M059J (cell line): ENCODE results near the gene USP6NL.

DNA sequence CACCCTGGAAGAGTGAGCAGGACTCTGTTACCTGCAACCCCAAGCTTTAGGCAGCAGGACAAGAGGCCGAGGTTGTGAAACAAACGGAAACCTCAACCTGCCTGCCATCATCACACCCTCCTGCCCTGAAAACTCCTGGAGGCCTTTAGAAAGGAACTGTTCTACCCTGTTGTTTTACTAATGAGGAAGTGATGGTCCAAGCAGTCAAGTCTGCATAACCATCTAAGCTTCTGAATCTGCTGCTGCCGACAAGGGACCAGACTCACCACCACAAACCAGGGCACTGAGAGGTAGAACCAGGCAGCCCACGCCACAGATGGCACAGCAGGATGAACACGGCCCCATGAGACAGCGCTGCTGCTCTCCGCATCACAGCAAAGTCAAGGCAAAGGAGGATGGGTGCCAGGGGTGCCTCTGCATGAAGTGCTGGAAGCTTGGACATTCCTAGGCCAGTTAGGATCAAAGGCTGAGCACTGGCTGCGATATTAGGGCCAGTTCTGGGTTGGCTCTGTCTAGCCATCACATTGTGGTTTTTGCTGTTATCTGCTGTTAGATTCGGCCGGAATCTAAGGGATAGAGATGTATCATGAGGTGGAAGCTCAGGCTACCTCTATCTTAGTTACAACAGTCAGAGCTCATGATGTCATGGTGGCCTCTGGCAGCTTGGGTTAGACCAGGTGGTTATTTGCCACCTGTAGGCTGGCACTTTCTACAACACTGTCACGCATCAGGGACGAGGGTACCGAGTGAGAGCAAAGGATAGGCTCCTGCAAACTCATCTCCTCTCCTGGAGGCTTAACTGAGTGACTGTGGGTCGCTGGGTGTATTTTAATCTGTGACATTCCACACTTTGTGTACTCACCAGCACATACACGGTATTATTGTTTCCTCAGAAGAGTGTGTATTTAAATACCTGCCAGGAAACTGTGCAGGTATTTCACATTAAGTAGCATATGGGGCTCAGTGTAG lies 209.7 kb downstream of the CELF2 start:
- RAMPAGE, long total RNA = no peak

- RAMPAGE, long total RNA = no peak
Observed at GRCh38 chr10:11238260-11238840, 220.7 kb downstream of the CELF2 start.

GRCh38 chr10:11284575-11285582 lies 267.2 kb downstream of the CELF2 start:
- RAMPAGE, long total RNA = no peak

DNA sequence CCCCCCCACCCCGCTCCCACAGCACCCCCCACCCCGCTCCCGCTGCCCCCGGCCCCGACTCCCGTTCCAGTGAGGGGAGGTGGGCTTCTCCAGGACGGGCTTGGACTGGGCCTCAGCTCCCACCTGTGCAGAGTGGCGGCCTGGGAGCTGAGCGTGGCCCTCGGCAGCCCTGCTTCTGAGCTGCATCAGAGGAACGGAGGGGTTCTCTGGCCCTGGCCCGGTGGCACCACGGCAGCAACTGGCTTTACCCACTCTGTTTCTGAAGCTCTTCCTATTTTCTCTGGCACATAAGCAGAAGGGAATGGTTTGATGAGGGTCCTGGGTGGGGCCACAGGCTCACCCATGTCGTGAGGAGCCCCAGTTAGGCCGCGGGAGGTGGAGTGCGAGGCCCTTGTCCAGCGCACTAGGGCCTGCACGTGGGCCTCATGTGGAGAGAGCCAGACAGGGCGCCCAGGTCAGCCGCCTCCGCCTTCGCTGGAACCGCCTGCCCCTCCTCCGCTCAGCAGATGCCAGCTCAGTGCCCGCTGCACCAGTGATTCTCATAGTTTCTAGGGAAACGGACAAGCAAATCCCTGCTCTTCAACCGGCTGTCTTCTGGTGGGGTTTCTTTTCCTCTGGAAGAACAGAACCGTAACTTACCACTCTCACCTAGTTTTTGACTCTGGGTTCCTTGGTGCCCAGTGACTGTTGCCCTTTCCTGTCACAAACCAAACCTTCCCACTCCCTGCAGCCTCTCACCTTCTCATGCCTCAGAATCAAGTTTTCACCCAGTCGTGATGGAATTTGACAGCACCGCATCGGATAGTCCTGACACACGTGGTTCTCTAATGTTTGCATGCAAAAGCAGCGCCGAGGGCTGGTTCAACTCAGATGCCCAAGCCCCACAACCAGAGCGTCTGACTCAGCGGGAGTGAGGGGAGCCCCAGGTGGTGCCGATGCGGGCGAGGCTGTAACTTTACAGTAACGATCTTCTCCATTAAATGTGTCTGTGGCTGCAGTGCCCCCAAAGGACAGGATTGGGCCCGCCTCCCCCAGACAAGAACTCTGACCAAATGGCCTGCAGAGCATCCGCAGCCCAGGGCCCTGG lies 284.2 kb downstream of the CELF2 start:
- RAMPAGE, long total RNA = no peak

DNA sequence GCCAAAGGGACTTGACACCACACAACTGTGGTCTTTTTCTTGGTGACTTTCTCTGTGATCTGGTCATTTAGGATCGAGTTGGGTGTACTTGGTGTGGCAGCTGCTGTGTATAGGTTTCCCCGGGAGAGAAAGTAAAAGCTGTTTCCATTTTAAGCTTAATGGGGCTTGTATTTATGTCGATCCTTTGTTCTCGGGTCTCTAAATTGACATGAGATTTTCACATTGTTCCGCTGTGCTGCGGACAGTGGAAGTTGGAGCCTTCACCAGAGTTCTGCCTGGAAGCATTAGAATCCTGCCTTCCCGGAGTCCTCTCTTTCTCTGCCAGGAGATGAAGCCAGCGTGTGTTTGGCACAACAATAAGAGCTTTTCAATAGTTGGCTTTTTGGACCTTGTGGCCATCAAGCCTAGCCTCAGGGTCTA lies 284.9 kb downstream of the CELF2 start:
- RAMPAGE, long total RNA = no peak

DNA sequence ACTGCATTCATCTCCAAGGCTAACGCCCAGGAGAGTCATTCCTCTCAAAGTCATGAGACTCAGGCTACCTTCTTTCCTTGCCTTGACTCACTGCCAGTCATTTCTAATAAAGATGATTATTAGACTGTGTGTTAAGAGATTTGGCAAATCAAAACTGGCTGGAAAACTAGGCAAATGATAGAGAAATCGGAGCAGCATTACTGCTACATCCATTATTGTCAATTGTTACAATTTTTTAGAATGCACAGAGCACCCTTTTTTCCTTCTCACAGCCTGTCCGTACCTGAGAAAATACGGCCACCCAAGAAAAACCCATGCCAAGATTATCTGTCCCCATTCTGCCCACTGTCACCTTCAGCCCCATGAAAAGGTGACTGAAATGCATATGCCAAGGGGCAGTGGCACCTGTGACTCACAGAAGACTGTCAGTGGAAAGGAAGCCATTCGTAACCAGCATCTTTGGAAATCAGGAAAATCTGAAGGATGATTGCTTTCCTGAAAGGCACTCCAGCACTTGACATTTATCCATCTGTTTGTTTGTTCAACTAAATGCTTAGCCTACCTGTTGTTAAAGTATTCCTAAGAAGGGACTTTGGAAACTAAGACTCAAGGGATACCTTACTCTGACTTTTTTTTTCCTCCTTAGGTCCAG lies 286.1 kb downstream of the USP6NL start:
- RAMPAGE, long total RNA = no peak

GRCh38 chr10:11326227-11326557 lies 285.3 kb downstream of the USP6NL start:
- RAMPAGE, long total RNA = no peak

DNA sequence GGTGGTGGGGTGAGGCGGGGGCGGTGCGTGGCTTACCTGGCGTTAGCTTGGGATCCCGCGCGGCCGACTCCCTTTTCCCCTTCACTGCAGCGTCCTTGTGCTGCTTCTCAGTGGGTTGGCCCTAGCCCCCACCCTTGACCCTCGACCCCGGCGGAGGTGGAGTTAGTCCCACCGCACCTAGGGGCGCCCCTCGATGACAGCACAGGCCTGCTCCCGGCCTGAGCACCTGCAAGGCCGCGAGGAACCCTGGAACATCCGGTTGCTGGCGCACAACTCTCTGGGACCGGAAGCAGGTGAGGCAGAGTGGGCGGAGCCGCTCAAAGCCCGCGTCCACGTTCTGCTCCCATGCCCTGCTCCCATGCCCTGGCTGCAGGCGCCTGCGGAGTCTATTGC lies 266.9 kb downstream of the USP6NL start:
- RAMPAGE, long total RNA = no peak

GRCh38 chr10:11525542-11525999 lies 85.9 kb downstream of the USP6NL start:
- RAMPAGE, long total RNA = no peak

GRCh38 chr10:11595131-11595832 lies 16.2 kb downstream of the USP6NL start:
- RAMPAGE, long total RNA = no peak

- RAMPAGE, long total RNA = no peak
Observed at GRCh38 chr10:11610276-11610526, 1.2 kb downstream of the USP6NL start.

- RAMPAGE, long total RNA = no peak
Observed at GRCh38 chr10:11610746-11611721, at the start of gene USP6NL. Gene USP6NL (minus strand): TSS chr10:11611650.

GRCh38 chr10:11742014-11742316 lies 217 bp upstream of the ECHDC3 start:
- RAMPAGE, long total RNA = no peak

- RAMPAGE, long total RNA = no peak
Observed at GRCh38 chr10:11824217-11825464, 1.5 kb downstream of the PROSER2 start.

GRCh38 chr10:12348100-12348369 lies 1.3 kb upstream of the CAMK1D start:
- RAMPAGE, long total RNA = no peak

- RAMPAGE, long total RNA = no peak
Observed at GRCh38 chr10:12350132-12351318, 1.2 kb downstream of the CAMK1D start.

DNA sequence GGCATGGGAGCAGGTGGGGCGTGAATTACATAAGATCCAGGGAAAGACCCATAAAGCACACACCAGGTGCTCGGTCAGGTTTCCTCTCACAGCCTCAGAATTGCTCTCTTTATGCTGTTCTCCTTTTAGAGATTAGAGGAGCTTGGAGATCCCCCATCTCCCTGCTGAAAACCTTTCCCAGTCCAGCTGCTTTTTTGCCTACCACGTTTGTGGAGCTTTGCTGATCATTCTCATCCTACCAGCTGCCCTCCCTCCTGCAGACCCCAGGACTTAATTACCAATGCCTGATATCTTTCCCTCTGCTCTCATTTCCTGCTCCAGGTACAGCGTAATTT lies 83.7 kb downstream of the CAMK1D start:
- RAMPAGE, long total RNA = no peak

DNA sequence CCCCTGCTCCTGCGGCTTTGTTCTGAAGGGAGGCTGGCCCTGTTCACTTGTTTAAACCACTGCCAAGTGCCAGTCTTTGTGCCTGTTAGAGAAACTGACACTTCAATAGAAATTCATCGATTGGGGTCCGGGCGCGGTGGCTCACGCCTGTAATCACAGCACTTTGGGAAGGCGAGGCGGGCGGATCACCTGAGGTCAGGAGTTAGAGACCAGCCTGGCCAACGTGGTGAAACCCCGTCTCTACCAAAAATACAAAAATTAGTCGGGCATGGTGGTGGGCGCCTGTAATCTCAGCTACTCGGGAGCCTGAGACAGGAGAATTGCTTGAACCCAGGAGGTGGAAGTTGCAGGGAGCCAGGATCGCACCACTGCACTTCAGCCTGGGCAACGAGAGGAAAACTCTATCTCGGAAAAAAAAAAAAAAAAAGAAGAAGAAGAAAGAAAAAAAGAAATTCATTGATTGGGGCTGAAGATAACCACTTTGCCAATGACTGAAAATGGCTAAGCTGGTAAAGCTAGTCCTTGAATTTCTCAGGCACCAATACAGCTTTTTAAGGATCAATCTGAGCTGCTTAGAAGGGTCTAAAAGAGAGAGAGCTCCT lies 210.9 kb downstream of the CAMK1D start:
- RAMPAGE, long total RNA = no peak

DNA sequence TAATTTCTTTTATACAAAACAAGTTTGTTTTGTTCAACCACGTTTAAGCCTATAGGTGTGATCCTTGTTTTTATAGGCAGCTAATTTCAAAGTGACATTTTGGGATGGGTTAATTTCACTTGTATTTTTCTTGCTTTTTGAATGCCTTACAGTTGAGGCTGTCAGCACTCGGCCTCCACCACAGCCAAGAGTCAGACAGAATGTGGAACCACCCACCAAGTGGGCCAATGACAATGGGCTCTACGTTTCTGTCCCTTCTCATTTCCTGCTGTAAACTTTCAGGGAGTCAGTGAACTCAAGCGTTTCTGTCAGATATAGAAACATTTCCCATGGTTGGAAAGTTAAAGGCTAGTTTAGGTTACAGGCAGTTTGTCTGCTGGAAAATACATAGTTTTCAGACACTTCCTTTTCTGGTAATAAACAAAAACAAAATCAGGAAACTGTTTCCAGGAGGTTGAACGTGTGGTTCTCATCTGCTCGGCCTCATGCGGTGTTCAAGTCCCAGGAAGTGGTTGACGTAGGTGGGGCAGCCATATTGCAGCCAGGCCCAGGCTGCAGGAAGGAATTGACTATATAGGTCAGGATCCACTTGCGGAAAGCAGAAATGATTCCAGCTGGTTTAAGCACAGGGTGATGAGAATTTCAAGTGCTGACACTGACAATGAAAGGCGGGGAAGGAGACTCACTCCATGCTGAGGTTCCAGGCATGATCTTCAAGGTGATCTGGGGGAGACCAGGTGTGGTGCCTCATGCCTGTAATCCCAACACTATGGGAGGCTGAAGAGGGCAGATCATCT lies 245.2 kb downstream of the CAMK1D start:
- RAMPAGE, long total RNA = no peak

GRCh38 chr10:12637667-12638670 lies 288.6 kb downstream of the CAMK1D start:
- RAMPAGE, long total RNA = no peak